Mesenchymal stem cell of adipose (primary cell): ENCODE measurements around the gene ATMIN.

GRCh38 chr16:81035311-81036019 lies at the start of gene ATMIN:
ATMIN (plus strand) TSS chr16:81035842.
- CAGE, long polyA plus RNA, result no peak

- CAGE, long polyA plus RNA, result no peak
These were observed 6.8 kb upstream of the CMIP start for GRCh38 chr16:81437702-81438230.

GRCh38 chr16:81451622-81452397 lies 7.2 kb downstream of the CMIP start:
- CAGE, long polyA plus RNA, result no peak

DNA sequence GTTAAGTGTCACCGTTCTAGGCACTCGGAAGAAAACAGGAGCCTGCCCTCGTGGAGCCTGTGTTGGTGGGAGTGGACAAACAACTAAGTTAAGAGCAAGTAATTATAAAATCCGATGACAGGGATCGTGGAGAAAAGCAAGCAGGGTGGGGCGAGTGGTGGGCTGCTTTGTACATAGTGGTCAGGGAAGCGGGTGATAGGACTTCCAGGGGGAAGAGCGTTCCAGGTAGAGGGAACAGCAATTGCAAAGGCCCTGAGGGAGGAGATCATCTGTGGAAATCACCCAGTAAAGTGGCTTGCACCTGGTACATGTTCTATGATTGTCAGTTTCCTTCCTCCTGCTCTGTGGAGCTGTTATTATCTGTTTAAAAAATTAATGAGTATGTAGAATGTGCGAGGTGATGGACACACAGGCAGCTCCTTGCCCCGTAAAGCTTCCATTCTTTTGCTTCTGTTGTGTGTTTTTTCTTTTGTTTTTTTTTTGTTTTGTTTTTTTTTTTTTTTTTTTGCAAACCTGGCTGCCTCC lies 7.9 kb downstream of the CMIP start:
- CAGE, long polyA plus RNA, result no peak

DNA sequence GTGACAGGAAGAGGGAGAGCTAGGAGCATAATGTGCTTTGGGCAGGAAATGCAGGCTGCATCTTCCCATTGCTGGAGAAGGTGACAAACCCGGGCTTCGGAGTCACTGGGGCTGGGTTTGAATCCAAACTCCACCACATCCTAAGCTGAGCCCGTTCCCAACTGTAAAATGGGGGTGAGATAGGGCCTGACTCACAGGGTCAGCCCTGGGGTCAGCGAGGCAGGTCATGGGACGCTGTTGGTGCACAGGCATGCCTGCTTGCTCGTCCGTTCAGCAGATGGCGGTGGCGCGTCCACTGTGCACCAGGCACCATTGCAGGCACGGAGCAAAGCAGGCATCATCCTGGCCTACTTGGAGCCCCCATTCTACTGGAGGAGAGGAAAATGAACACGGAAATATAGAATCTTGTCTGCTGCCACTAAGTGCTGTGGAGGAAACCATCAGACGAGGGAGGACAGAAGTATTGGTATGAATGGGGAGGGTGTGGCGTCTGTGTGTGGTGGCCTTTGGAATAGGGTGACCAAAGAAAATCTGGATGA lies 38.1 kb downstream of the CMIP start:
- CAGE, long polyA plus RNA, result no peak

- CAGE, long polyA plus RNA, result no peak
These were observed 47.9 kb downstream of the CMIP start for GRCh38 chr16:81492120-81493200.

DNA sequence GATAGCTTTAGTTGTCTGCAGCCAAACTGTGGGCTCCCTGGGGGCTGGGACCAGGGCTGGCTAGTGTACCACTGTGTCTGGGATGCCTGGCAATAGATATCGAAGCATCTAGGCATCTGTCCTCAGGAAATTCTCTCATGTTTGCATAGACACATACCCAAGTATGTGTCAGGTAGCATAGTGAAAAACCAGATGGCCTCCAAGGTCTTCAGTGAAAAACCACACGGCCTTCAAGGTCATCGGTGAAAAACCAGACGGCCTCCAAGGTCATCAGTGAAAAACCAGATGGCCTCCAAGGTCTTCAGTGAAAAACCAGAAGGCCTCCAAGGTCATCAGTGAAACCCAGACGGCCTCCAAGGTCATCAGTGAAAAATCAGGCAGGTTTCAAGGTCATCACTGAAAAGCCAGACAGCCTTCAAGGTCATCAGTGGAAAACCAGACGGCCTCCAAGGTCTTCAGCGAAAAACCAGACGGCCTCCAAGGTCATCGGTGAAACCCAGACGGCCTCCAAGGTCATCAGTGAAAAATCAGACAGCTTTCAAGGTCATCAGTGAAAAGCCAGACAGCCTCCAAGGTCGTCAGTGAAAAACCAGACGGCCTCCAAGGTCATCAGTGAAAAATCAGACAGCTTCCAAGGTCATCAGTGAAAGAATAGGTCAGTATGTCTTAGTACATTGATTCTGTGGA lies 72.2 kb downstream of the CMIP start:
- CAGE, long polyA plus RNA, result no peak

- CAGE, long polyA plus RNA, result no peak
These were observed 73.1 kb downstream of the CMIP start for GRCh38 chr16:81517635-81518096.

DNA sequence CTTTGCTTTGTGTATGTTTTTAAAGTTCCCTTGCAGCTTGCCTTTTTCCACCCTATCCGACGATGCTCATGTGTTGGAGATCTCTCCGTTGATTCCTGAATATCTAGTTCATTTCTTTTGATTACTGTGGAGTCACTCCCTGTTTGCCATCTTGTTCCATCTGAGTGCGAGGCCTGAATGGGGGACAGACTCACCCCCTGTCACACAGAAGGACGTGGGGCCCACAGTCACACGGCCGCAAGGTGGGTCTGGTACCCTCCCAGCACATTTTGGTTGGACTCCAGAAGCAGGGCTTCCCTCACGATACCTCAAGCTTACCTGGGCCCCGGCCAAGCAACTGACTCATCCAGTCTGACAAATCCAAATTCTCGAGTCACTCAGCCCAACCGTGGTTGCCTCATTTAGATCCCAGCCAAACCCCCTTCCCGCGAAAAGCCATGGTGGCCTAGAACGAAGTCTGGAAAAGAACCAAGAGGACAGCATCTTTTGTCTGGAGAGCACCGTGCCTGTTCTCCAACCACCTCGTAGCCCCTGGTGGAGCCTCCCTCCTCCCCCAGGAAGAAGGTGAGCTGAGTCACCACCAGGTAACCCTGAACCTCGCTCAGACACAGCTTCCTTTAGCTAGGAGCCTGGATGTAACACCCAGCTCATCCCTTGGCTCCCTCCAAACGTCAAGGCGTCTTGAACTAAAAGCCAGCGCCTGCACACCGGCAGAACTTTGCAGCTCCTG lies 78.8 kb downstream of the CMIP start:
- CAGE, long polyA plus RNA, result no peak

DNA sequence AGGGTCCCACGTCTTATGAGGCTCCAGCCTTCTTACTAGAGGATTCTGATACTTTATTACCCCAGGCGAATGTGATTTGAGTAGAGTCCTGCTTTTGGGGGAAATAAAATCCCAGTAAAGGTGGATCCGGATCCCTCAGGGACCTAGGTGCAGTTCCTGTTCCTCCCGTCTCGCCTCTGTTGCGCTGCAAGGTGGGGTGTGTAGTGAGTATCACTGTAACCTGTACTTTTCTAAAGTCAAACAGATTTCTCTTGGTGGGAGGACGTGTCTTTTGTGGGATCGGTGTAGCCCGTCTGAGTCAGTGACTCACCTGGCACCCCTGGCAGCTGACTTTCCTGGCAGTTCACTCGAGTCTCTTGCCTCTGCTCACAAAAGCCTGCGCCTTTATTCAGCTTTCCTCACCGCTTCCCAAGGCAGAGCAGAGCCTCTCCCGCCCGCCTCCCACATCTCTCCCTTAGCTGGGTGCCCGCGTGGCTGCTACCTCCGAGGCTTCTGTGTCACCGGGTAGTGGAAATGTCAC lies 85.7 kb downstream of the CMIP start:
- CAGE, long polyA plus RNA, result no peak

- CAGE, long polyA plus RNA, result no peak
These were observed 94.3 kb downstream of the CMIP start for GRCh38 chr16:81538869-81539415.

DNA sequence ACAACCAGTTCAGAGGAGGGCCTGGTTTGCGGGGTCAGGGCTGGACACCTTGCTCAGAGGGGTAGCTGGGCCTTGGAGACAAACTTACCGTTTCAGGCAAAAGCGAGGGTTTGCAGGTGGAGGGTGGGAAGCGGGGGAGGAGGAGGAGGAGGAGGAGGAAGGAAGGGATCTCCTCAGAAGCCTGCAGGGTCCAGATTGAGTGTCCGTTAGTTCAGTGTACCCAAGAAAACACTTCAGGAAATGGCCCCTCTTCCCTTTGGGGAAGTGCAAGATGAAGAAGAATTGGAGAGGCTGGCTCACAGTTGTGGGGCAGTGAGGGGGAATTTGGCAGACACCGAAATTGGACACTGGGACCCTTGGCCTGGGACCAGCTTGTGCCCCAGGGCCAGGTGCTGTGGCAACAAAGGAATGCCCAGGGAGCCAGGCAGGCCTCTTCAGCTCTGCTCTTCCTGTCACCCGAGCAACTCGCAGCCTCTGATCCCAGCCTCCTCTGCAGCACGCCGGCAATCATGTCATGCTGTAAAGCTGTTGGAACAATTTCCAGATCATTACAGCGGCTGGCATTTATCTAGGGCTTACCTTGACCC lies 103.0 kb downstream of the CMIP start:
- CAGE, long polyA plus RNA, result no peak

DNA sequence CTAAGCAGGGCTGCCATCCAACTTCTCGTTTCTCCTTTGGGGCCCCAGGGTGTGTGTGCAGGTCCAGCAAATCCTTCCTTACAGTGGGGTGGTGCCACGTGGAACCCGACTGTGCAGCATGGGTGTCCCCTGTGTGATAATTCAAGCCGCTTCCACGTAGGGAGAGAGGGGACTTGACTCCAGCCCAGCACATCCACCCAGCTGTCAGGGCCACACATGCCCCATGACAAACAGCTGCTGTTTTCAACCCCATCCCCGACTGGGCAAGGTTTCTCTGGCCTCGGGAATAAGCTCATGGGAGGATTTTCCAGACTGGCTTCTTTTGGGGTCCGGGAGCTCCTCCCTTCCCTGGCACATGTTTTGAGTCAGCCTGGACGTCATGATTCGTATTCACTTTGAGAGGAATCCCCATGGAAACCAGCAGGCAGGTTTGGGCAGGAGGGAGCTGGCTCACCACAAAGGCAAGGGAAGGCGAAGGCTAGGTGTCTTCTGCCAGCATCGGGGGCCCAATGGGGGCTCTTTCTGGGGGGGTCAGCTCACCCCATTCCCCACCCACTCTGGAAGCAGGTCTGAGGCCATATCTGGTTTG lies 156.4 kb downstream of the CMIP start:
- CAGE, long polyA plus RNA, result no peak

DNA sequence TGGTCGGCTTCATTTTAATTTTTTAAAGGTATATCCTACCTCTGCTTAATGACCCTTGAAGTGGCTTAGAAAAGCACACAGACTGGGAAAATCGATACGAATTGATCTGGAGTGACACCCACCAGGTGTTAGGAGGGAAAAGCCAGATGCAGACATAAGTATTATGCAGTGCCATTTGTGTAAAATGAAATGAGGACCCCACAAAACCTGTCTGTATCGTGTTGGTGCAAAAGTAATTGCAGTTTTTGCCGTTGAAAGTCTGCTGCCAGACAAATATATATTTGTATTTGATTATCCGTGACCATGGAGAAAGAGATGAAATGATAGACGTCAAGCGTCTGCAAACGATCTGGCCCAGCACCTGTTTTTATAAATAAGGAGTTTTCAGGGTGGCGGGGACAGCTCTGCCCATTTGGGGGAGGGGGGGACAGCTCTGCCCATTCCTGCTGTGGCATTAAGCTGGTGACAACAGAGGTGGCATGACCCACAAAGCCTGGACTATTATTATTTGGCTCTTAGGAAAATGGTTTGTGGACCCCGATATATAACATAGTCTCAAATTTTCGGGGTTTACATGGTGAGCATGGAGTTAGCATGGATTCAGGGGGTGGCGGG lies 143.6 kb upstream of the PLCG2 start:
- CAGE, long polyA plus RNA, result no peak

GRCh38 chr16:81694585-81694926 lies 84.5 kb upstream of the PLCG2 start:
- CAGE, long polyA plus RNA, result no peak

GRCh38 chr16:81697610-81698825 lies 81.1 kb upstream of the PLCG2 start:
- CAGE, long polyA plus RNA, result no peak

- CAGE, long polyA plus RNA, result no peak
These were observed 78.6 kb upstream of the PLCG2 start for GRCh38 chr16:81700490-81700969.

DNA sequence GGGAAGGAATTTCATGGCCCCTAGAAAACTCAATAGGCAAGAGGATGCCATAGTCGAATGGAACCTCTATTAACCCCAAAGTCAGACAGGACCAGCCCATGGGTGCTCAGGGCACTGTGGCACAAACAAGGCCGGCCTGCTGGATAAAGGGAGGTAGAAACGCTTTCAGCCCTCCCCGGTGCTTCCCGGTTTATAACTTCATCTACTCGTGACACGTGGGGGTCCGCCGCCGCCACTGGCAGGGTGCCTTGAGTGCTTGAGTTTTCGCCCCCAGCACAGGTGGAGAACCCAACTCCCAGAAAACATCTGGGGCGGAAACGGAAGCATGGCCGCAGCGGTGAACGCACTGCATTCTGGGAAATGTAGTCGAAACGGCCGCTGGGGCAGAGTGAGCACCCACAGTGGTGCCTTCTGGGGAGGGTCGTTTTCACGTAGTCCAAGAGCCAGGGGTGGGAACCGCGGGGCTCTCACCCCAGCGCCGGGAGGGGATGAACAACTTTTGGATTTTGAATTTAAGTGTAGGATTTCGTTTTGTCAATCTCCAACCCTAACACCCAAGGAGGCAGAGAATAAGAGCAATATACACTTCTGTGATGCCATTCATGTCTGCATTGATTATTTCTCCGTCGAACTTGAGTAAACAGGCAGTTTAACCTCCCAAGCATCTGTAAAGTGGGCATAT lies 32.9 kb upstream of the PLCG2 start:
- CAGE, long polyA plus RNA, result no peak

- CAGE, long polyA plus RNA, result no peak
These were observed 615 bp downstream of the PLCG2 start for GRCh38 chr16:81779412-81780399.

DNA sequence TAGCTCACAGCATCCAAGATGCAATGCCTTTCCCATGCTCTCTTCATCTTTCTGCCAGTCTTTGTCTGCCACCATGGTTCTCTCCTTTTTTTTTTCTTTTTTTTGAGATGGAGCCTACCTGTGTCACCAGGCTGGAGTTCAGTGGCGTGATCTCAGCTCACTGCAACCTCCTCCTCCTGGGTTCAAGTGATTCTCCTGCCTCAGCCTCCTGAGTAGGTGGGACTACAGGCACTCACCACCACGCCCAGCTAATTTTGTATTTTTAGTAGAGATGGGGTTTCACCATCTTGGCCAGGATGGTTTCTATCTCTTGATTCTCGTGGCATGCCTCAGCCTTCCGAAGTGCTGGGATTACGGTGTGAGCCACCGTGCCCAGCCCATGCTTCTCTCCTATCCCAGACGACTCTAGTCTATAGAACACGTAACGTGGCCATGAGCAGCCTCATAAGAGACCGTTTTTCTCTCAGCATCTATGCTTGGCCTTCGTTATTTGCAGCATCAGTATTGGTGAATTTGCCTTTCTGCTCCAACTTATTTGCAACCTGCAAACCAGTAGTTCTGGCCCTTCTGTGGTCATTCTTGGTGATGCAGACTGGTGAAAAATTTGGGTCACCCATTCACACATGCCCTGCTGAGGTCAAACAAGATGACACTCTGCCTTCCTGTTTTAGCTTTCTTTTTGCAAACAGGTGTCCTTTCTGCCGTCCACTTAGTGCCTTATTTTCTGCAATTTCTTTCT lies 31.0 kb downstream of the PLCG2 start:
- CAGE, long polyA plus RNA, result no peak